Measurements from ENCODE around the gene C14orf132.

GRCh38 chr14:96037570-96038311 is 1.4 kb upstream of the C14orf132 start:
- RAMPAGE, long total RNA, result no peak
- RRBS, result no CpG with 5 or more reads among the region's 6 CpGs

DNA sequence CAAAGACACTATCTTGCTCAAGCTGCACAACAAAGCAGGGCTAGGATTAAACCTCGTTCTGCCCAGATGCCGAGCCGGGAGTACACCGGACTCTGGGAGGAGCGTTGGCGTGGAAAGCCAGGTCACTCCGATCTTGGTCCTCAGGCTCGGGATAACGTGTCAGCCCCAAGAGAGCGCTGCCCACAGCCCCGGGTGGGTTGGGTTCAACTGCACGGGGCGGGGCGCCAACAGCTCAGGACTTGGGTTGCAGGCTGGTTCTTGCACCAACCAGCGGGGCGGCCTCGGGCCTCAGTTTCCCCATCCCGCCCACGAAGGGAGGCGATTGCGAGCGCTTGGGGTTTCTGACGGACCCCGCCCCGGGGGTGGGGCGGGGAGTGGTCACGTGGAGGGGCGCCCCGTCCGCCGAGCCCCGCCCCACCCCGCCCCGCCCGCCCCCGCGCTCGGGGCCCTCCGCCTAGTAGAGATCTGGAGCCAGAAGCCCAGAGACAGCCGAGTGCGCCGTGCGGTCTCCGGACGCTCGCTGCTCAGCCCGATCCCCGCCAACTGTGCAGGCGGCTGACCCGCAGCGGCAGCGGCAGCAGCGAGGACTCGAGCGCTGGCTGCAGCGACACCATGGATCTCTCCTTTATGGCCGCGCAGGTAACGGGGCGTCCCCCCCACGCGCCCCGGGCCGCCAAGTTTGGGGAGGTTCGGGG is at the start of gene C14orf132:
Gene C14orf132 (plus strand): TSS at position 474 of the 695 bp plus-strand sequence.
- RAMPAGE, long total RNA, result start-site peak on the plus strand centred at position 490 of the sequence, 27 bp wide, 66 and 63 reads in 2 replicates
- RRBS, result 3% methylated on average over 9 of the region's 65 CpGs

- RAMPAGE, long total RNA, result no peak
- RRBS, result no CpG with 5 or more reads among the region's 5 CpGs
Observed at GRCh38 chr14:96040690-96041111, 1.5 kb downstream of the C14orf132 start.

DNA sequence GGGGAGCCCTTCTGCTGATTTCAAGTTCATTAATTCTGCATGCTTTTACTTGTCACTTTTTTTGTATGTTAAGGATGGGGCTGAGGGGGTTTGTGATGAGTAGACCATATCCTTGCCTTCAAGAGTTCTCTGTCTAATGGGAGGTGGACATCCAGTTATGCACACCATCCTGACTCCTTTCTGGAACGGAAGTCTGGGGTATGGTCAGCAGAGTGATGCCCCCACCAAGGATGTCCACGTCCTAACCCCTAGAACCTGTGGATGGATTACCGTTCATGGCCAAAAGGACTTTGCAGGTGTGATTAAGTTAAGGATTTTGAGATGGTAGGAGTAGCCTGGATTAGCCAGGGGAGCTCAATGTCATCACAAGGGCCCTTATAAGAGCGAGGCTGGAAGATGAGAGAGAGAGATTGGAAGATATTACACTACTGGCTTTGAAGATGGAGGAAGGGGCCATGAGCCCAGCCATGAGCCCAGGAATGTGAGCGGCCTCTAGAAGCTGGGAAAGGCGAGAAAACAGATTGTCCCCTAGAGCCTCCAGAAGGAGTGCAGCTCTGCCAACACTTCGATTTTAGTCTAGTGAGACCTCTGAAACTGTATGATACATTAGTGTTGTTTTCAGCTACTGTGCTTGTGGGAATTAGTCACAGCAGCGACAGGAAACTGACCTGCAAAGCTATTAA is 44.1 kb downstream of the C14orf132 start:
- RAMPAGE, long total RNA, result no peak
- RRBS, result no CpG with 5 or more reads among the region's 8 CpGs

- RAMPAGE, long total RNA, result no peak
- RRBS, result no CpG with 5 or more reads among the region's 6 CpGs
Observed at GRCh38 chr14:96195621-96196136, 9.0 kb upstream of the BDKRB2 start.

DNA sequence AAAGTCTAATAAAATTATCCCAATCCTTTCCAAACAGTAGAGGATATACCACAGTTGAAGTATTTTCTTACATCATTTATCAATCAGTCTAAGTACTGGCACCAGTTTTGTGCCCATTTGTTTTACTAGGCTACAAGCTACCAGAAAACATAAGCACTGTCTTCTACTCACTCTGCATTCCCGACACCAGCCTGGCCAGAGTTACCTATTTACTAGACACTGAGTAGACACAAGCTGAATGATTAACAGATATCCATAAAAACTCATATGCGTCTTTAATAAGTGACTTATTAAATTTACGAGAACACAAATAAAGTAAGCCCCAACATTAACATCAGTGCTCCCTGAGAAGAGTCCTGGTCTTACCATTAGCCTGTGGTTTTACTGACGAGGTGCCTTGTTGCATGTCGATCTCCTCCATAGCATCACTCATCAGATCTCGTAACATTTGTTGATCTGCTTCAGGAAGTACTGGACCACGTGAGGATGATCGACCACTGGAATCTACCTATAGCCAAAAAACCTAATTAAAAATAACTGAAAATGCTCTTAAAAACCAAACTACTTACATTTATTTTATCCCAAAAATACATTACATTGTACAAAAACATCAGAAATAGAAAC is 53.2 kb downstream of the BDKRB1 start:
- RAMPAGE, long total RNA, result no peak
- RRBS, result no CpG with 5 or more reads among the region's 8 CpGs

DNA sequence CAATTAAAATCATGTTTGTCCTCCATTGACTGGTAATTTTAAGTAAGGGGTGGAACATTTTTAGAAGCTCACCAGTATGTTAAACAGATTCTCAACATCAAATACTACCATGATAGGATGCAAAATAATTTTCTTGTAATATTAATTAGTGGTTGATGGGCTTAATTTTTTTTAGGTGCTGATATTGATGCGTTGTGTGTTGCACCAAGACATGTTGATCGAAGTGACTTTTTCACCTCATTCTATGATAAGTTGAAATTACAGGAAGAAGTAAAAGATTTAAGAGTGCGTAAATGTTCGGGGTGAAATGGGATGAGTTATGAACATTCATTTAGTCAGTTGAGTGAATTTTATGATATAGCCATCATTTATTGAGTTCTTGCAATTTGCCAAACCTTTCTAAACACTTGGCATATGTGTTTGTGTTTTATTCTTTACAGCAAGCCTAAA is 25.1 kb downstream of the PAPOLA start:
- RAMPAGE, long total RNA, result no peak
- RRBS, result no CpG with 5 or more reads among the region's 4 CpGs

DNA sequence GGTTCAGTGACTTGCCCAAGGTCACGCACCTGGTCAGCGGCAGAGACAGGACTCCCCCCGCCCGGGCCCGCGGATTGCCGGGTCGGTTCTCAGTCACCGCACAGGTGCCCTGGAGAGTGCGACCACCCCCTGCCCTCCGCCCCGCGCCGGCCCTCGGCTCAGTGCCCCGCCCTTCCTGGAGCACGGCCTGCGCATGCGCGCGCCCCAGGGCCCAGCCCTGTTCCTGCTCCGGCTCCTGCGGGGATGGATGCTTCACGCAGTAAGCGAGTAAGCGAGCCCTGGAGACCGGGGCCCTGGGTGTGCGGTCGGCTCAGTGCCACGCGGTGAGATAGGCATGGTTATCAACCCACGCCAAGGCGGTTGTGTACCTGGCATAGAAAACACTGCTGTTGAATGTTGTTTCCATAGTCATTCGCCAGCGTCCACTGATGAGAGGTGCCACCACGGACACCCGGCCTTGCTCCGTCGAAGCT is 90.4 kb downstream of the PAPOLA start:
- RAMPAGE, long total RNA, result no peak
- RRBS, result 2% methylated on average over 19 of the region's 39 CpGs

GRCh38 chr14:97838882-97839139 is 1041.6 kb downstream of the VRK1 start:
- RAMPAGE, long total RNA, result no peak
- RRBS, result no CpG with 5 or more reads among the region's 9 CpGs

- RAMPAGE, long total RNA, result no peak
- RRBS, result no CpG with 5 or more reads among the region's 8 CpGs
Observed at GRCh38 chr14:98173263-98173895, 1098.6 kb downstream of the BCL11B start.

DNA sequence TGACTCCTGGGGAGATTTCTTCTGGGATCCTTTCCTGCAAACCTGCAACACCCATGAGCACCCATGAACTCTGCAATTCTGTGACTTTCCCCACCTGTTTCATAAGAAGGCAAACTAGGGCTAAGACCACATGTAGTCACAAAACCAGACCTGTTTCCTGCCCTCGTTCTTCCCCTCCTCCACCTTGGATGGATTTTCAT is 1084.7 kb downstream of the BCL11B start:
- RAMPAGE, long total RNA, result no peak
- RRBS, result no CpG with 5 or more reads among the region's 1 CpG

GRCh38 chr14:98203425-98203895 is 1068.5 kb downstream of the BCL11B start:
- RAMPAGE, long total RNA, result no peak
- RRBS, result no CpG with 5 or more reads among the region's 6 CpGs

DNA sequence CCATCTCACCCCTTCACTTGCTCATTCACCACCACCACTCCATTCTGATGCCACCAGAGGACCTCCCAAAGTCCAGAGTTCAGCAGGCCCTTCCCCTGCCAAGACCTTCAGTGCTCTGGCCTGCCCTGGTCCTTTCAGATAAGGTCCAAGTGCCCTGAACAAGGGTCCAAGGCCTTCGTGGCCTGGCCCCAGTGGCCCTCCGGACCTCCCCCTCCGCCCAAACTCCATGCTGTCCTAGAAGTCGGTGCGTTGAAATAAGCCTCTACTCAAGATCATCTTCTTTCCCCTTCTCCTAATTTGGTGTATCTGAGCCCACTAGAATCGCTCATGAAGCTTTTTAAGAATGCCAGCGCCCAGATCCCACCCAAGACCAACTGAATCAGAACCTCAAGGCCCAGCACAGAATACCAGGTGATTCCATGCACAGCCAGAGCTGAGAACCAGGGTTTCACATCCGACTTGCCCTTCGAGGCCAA is 255.0 kb downstream of the BCL11B start:
- RAMPAGE, long total RNA, result no peak
- RRBS, result no CpG with 5 or more reads among the region's 9 CpGs

DNA sequence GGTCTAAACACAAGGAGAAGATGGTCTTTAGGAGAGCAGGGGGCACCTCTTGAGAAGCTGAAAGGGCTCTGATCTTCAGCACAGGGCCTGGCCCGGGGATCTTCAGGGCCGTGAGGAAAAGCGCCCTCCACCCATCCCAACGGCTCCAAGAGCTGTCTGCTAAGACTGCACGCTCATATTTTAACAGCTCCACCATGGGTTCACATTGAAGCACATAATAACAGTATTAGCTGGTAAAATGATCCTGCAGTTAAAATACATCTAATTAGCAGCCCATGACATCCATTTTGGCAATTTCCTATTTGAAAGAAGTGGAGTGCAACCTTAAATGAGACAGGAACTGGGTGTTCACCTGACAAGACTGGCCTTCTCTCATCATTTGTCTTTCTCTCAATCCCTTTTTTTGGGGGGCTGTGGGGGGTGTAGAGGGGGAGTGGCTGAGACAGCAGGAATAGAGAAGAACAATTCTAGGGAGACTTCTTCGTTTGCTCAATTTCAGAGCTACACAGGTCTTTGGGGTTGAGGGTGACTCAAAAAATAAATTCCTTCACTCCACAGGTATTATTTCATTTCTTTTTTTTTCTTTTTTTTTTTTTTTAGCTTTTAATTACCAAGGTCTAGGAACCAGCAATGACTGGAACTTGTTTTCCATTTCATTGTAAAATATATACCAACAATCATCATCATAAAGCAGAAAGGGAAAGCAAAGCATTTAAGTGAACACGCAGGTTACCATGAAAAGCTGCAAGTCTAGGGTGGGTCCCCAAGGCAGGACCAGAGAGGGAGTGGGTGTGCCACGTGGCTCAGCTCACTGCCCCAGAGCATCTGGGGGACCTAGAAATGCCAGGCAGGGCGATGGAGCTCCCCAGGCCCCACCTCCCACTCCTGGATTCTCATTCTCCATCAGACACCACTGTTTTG is 35.1 kb downstream of the BCL11B start:
- RAMPAGE, long total RNA, result no peak
- RRBS, result no CpG with 5 or more reads among the region's 9 CpGs

GRCh38 chr14:99468621-99469448 is 11.8 kb downstream of the SETD3 start:
- RAMPAGE, long total RNA, result no peak
- RRBS, result no CpG with 5 or more reads among the region's 9 CpGs

- RAMPAGE, long total RNA, result no peak
- RRBS, result no CpG with 5 or more reads among the region's 2 CpGs
Observed at GRCh38 chr14:99506519-99506802, 25.3 kb downstream of the CCNK start.

DNA sequence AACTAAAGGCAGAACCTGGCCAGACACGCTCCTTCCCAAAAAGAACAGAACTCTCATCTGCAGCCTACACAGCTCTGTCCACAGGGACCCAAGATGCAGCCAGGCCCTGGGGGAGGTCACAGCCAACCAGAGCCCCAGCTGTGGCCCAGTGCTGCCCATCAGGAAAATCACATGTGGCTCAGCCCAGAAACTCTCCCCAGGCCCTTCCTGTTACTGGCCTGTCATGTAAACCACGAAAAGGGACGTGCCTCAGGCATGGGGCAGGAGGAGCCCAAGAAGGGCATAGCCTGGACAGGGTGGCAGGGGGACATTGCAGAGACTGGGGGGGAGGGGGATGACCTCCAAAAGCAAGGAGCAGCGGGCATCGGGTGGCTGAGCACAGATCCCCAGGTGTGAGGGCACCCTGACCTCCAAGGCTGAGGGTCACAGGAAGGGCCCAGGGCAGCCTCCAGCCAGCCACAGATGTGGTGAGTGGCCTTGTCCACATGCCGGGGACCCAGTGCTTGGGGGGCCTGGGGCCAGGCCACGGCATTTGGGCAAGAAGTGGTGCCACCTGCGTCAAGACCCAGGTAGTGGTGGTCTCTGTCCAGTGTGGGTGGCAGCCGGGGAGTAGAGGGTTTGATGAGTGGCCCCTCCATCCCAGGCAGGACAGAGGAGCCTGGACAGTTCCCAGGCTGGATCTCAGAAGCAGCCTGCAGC is 33.2 kb downstream of the CCNK start:
- RAMPAGE, long total RNA, result no peak
- RRBS, result no CpG with 5 or more reads among the region's 9 CpGs

DNA sequence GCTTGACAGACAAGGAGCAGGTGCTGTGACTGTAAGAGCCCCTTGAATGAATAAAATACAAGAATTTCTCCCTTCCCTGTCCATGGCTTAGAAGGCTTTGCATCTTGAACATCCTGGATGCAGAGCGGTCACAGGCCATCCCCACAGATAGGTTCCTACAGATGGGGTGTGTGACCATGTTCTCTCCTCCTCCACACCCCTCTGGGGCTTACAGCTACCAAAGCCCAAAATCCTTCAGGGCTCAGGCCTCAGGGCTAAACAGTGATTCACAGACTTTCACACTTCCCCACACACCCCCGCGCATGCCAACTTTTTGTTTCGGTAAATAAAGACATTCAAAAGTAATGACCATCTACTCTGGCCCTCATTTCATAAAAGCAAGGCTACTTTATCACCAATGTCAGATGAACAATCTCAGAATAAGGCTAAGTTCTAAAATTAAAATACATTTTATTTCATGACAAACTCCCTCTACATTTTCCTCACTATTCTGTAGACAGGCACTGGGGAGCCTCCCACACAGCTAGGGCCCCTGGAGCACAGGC is 20.3 kb upstream of the EML1 start:
- RAMPAGE, long total RNA, result no peak
- RRBS, result no CpG with 5 or more reads among the region's 4 CpGs

DNA sequence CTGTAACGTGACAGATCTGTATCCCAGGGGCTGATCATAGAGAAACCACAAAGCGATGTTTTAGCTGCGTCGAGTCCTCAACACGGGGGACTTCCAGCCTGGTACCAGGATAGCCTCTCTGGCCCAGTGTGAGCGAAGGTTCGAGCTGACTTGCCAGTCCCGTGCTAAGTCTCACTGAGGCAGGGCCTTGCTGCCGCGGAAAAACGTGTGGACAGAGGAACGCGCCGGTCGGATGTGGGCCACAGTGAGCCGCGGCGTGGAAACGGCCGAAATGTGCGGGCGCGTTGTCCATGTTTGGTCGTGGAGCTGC is 628 bp upstream of the EML1 start:
- RAMPAGE, long total RNA, result no peak
- RRBS, result no CpG with 5 or more reads among the region's 24 CpGs

- RAMPAGE, long total RNA, result no peak
- RRBS, result no CpG with 5 or more reads among the region's 9 CpGs
Observed at GRCh38 chr14:99908793-99909488, 115.7 kb downstream of the EML1 start.

Measured in epithelial cell of alveolus of lung (primary cell).